ENCODE results near the genes PRSS48 and FHIP1A.

- RAMPAGE, long total RNA = no peak
- RRBS = no CpG with 5 or more reads among the region's 3 CpGs
Measured at GRCh38 chr4:150343673-150344312, 238.2 kb upstream of the MAB21L2 start.

DNA sequence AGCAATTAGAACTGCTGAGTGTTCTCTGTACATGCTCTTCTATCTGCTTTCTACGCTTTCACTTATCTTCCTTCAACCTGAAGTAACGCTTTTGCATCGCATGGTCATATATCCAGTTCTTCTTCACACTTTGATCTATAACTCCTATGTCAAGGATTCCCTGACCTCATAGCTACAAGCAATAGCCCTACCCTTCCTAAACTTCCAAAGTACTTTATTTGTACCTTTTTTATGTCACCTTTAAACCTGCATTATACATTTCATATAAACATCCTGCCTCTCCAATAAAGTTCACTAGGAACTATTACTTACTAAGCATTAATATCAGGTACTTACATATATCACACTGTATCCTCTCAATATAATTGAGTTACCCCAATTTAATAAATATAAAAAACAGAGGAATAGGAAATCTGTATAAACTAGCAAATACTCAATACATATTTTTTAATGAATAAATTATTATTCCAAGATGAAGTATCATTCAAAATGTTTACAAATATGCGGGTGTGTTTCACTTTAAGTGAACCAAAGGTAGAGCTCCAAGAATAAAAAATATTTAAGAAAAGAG lies 67.5 kb downstream of the MAB21L2 start:
- RAMPAGE, long total RNA = no peak
- RRBS = no CpG with 5 or more reads among the region's 4 CpGs

DNA sequence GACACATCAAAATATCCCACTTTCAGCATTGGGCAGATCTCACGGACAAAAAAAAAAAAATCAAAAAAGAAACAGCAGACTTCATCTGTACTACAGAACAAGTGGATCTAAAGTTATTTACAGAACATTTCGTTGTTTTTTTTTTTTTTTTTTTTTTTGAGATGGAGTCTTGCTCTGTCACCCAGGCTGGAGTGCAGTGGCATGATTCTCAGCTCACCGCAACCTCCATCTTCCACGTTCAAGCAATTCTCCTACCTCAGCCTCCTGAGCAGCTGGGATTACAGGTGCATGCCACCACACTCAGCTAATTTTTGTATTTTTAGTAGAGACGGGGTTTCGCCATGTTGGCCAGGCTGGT lies 145.0 kb downstream of the MAB21L2 start:
- RAMPAGE, long total RNA = no peak
- RRBS = no CpG with 5 or more reads among the region's 6 CpGs

DNA sequence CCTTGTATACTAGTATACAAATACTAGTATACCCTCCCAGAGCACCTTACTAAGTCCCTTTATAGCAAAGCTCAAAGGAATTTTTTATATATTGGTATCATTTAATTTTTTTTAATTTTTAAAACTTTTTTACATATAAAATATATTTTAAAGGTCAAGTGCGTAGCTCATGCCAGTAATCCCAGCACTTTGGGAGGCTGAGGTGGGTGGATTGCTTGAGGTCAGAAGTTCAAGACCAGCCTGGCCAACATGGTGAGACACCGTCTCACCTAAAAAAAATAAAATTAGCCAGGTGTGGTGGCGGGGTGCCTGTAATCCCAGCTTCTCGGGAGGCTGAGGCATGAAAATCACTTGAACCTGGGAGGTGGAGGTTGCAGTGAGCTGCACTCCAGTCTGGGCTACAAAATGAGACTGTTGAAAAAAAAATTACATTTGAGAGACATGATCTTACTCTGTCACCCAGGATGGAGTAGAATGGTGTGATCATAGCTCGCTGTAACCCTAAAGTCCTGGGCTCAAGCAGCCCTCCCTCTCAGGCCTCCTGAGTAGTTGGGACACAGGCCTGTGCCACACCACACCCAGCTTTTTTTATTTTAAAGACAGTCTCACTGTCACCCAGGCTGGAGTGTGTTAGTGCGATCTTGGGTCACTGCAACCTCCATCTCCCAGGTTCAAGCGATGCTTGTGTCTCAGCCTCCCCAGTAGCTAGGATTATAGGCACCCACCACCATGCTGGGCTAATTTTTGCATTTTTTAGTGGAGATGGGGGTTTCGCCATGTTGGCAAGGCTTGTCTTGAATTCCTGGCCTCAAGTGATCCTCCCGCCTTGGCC lies 5.9 kb downstream of the RPS3A start:
- RAMPAGE, long total RNA = no peak
- RRBS = no CpG with 5 or more reads among the region's 9 CpGs

GRCh38 chr4:151141785-151142249 lies 42.4 kb downstream of the RPS3A start:
- RAMPAGE, long total RNA = no peak

DNA sequence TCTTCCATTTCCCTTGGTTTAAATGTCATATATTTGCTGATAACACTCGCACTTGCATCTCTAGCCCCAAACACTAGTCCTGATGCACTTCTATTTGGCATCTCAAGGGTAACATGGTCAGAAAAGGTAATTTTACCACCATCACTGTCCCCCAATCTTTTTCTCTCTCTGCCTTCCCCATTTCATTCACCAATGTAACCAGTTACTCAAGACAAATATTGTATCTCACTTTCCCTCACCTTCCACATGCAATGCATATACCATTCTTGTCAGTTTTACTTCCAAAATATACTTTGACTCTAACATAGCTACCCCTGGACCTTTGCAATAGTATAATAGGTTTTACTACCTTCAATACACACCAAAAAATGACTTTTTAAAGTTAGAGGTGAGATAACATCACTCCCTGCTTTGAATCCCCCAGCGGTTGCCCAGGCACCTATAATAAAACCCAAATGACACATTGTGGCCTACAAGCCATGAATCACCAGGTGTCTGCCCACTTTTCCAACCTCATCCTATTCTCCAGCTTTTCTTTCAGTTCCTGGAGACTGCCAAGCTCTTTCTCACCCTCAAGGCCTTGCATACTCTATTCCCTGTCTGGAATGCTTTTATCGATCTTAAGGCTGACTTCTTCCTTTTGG lies 16.6 kb upstream of the PRSS48 start:
- RAMPAGE, long total RNA = no peak
- RRBS = no CpG with 5 or more reads among the region's 3 CpGs

- RAMPAGE, long total RNA = no peak
- RRBS = no CpG with 5 or more reads among the region's 5 CpGs
Measured at GRCh38 chr4:151276830-151277261, at the start of gene PRSS48. PRSS48 (plus strand) TSS chr4:151277161.

DNA sequence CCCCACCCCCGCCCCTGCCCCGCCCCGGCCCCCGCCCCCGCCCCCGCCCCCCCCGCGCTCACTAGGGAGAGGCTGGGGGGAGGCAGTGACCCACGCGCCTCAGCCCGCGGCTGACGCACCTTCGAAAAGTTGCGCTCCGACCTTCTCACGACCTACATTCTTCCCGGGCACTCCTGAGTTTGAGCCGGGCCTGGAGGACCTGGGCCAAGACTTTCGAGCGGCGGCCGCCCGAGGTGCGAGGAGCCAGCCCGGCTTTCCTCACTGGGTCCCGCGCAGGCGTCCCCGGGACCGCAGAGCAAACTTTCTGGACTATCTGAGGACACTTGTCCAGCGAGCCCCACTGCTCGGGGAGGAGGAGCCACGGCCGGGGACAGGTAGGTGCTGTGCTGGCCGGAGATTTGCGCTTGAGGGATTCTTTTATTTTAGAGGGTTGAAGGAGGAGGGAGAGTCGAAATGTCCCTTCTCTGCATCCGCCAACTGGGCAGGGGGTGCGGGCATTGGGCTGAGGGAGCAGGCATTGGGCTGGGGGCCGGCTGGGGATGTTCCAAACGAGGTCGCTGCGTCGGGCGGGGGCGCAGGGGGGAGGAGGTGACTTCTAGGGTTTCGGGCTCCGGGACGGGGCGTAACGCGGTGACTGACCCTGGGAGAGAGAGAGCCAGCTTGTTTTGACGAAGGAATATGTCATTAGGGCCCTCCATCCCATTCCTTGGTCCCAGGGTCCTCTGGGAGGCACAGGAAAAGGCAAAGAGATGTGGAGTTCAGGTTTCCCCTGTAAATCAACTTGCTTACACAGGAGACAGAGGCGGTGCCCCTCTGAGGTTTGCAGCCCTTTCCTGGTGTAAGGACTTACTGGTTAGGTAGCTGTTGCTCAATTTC lies at the start of gene FHIP1A:
Gene FHIP1A (plus strand): TSS at position 85 of the 876 bp plus-strand sequence.
- RAMPAGE, long total RNA = start-site peak on the plus strand centred at position 104 of the sequence, 146 bp wide, 107 and 82 reads in 2 replicates
- RRBS = 11% methylated on average over 13 of the region's 55 CpGs

DNA sequence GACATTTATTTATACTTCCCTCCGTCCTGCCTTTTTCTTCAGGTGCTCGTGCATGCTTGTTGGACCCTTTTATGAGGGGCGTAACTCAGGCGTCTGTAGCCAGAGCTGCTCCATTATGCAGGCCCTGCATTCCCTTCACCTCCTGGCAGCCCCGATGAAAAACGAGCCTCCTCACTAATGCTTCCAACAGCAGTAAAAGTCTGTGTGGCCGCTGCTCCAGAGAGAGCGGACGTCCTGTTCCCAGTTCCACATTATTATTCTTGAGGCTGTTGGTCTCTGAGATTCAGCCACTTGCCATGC lies 101.2 kb downstream of the GATB start:
- RAMPAGE, long total RNA = no peak
- RRBS = no CpG with 5 or more reads among the region's 9 CpGs

DNA sequence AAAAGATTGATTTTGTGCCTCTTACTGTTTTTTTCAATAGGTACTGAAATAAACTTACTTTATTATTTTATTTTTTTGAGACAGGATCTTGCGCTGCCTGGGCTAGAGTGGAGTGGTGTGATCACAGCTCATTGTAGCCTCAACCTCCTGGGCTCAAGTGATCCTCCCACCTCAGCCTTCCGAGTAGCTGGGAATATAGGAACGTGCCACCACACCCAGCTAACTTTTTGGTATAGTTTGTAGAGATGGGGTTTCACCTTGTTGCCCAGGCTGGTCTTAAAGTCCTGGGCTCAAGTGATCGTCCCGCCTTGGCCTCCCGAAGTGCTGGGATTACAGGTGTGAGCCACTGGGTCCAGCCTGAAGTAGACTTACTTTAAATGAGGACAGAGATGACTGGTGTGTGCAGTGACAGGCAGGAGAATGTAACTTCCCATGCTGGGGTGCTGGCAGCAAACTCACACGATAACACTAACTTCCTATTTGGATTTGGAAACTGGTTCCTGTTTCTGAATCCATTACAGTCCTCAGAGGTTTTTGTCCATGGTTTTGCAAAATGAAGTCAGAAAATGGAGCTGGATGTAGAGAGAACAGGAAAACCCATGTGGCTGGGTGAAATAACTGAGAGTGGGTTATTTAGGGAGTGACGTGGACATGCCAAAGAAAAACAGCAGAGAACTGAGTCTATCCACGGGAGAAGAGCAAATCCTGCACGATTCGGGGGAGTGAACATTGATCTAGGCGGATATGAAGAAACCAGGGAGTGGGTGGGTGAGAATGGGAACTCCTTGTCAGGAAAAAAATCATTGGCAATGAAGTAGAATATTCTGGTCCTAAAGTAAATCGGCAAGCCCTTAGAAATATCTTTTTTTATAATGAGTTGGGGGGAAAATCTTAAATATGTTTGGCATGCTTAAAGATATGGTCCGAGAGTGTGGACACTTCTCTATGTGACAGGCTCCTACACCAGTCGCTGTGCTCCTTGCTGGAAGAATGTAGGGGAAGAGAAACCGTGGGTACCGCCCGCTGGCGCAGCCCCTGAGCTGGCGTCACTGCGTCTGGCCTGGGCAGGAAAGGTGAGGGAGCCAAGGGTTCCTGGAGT lies 95.5 kb downstream of the GATB start:
- RAMPAGE, long total RNA = no peak
- RRBS = no CpG with 5 or more reads among the region's 21 CpGs

DNA sequence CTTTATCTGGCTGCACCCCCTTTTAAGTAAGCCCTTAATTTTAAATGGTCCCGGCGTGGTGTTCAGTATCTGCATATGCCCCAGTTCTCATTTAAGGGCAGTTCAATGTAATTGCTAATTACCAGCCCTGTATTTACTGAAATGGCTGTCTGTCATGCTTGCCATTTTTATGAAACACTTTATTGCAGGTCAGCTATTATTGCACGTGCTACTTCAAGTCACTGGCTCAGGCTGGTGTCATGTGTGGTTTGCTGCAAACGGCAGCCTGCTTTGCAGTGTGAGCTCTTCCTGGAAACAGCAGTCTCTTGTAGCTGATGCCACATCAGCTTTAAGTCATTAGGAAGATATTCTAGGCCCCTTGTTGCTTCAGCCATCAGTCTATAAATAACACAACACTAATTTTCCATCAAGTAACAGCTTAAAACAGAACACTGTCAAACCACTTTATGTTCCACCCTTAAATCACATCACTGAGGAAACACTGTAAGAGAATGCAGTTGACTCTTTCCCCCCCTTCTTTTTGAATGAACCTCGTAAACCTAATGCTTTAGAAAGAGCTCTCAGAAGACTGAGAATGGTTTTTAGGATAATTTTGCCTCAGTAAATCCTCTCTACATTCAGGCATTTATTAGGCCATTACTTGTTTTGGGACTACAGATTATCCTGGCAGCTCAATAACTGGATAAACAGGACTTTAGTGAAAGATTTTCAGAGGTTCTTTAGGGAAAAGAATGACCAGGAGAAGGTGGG lies 93.7 kb downstream of the GATB start:
- RAMPAGE, long total RNA = no peak
- RRBS = no CpG with 5 or more reads among the region's 5 CpGs

- RAMPAGE, long total RNA = no peak
- RRBS = no CpG with 5 or more reads among the region's 5 CpGs
Measured at GRCh38 chr4:151806598-151806902, 45.7 kb upstream of the GATB start.

GRCh38 chr4:152106285-152106718 lies 345.5 kb upstream of the GATB start:
- RAMPAGE, long total RNA = no peak
- RRBS = no CpG with 5 or more reads among the region's 4 CpGs

GRCh38 chr4:152258491-152259358 lies 277.2 kb downstream of the FBXW7 start:
- RAMPAGE, long total RNA = no peak
- RRBS = no CpG with 5 or more reads among the region's 11 CpGs

GRCh38 chr4:152324127-152324572 lies 211.7 kb downstream of the FBXW7 start:
- RAMPAGE, long total RNA = no peak
- RRBS = no CpG with 5 or more reads among the region's 4 CpGs

- RAMPAGE, long total RNA = no peak
- RRBS = no CpG with 5 or more reads among the region's 14 CpGs
Measured at GRCh38 chr4:152352479-152353117, 183.3 kb downstream of the FBXW7 start.

GRCh38 chr4:152590090-152590828 lies 54.4 kb upstream of the FBXW7 start:
- RAMPAGE, long total RNA = no peak
- RRBS = no CpG with 5 or more reads among the region's 4 CpGs

DNA sequence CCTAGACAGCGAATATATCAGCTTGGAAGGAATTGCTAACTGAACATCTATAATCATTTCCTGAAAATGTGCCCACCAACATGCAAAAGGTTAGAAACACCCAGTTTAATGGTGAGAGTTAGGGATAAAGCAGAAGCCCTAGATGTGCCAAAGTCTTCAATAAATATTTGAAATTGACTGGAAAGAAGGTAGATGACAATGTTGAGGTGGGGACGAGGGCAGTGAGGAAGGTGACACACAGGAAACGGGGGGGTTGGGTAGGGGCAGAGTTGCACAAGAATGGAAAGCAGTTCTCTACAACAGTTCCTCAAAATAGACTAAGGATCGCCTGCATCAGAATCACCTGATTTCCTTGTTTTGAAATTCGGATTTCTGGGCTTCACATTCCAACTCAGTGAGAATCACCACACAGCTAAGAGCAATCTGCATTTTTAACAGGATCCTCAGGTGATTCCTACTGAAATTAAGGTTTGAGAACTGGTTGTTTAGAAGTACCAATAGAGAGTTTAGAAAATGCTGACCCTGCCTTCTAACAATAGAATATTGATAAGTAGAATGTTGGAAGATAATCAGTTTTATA lies 70.6 kb downstream of the ARFIP1 start:
- RAMPAGE, long total RNA = no peak
- RRBS = no CpG with 5 or more reads among the region's 5 CpGs

GRCh38 chr4:152942960-152943587 lies 7.0 kb downstream of the FHDC1 start:
- RAMPAGE, long total RNA = no peak
- RRBS = no CpG with 5 or more reads among the region's 6 CpGs

GRCh38 chr4:152995906-152996657 lies 60.0 kb downstream of the FHDC1 start:
- RAMPAGE, long total RNA = no peak
- RRBS = no CpG with 5 or more reads among the region's 14 CpGs